Umbilical cord (tissue), 2 donors: ENCODE results near the gene CFAP97D2.

DNA sequence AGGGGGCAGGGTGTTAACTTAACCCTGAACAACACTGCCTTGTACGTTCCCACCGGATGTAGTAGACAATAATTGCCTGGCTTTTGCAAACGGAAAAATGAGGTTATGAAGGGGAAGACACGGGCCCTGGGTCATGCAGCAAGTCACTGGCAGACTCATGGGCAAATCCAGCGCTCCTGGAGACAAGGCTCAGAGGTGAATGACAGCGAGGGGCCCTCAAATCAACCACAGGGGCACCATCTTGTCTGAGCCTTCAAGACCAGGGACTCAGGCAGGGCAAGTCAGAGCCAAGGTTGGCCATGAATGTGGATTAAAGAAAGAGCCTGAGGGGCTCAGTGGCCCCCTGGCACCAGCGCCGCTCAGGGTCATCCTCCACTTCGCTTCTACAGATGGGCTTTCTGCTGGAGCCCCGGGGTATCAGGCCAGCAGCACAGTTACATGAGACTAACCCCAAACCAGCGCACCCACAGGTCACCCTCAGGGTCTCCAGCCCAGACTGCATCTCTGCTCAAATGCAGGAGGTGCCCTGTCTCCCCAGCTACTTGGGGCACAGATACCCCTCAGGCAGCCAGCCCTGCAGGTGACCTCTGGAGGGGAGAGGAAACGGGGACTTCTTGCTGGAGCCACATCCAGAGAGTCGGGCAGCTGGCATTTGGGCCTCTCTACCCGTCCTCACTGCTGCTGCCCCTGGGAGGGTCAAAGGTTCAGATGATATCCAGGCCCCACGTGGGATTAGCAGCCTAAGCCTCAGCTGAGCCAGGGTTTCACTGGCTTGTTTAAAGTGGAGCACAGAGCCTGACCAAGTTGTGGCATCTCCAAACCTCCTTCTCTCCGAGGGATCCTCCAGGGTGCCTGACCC is 2.5 kb downstream of the RASA3 start:
- RAMPAGE, long total RNA: no peak

GRCh38 chr13:114154415-114155002 is 22.1 kb upstream of the RASA3 start:
- RAMPAGE, long total RNA: no peak

GRCh38 chr13:114178992-114179498 is at the start of gene CFAP97D2:
TSS of gene CFAP97D2 (plus strand) at chr13:114179257.
- RAMPAGE, long total RNA: no peak